Amniotic epithelial cell (primary cell): ENCODE measurements around a stretch of chr12.

DNA sequence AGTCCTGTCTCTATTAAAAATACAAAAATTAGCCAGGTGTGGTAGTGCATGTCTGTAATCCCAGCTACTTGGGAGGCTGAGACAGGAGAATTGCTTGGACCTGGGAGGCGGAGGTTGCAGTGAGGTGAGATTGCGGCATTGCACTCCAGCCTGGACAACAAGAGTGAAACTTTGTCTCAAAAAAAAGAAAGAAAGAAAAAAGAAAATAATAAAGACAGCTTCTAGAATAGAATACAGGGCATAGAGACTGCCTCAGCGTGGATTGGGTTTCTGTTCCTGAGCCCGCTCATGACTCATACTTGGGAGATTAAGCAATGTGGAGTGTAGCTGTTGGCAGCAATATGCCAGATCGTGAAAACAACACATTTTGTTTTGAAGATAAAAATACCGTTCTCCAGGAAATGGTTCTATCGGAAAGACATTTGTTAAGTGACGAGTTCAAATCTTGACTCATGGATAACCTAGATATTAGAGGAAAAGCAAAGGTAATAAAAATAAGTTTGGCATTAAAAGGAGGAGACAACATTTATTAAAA is 67.2 kb downstream of the GLT1D1 start:
- RRBS = no CpG with 5 or more reads among the region's 8 CpGs

DNA sequence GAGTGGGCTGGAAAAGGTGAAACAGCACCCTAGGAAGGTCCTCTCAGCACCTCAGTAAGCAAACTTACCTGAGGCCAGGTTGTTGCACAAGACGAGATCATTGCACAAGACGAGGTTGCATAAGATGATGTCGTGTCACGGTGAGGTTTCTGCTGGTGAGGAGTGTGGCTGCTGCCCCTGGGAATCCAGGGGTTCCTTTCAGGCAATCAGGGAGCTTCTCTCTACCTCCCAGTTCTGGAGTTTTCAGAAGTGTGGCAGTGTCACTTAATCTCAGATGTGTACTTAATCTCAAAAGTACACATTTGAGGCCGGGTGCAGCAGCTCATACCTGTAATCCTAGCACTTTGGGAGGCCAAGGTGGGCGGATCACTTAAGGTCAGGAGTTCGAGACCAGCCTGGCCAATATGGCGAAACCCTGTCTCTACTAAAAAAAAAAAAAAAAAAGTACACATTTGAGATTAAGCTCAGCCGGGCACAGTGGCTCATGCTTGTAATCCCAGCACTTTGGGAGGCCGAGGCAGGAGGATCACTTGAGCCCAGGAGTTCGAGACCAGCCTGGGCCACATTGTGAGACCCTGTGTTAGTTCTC is 85.8 kb downstream of the GLT1D1 start:
- RRBS = no CpG with 5 or more reads among the region's 11 CpGs

DNA sequence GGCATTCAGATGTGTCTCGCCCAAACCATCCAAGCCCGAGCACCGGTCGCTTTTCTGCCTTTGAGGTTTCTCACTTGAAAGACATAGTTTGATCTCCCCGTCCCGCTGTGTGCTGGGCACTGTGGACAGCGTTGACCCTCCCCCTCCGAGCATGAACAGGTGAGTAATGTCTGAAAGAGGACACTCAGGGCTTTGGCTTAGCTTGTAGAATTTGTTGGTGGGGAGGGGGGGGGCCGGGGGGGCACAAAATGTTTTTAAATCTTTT is 123.8 kb downstream of the TMEM132D start:
- RRBS = no CpG with 5 or more reads among the region's 9 CpGs

DNA sequence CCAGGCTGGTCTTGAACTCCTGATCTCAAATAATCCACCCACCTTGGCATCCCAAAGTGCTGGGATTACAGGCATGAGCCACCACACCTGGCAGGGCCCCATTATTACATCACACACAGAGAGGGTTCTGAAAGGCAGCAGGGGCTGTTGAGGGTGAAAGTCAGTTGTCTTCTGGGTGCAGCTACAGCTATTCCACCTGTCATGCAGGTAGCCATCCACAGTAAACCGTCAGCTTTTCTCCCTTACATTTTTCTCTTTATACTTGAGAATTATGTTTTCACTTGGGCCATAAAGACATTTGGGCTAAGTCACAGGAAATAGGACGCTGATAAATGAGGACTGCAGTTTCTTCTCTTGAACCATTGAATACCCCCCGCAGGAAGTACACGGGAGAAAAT is 91.1 kb upstream of the FZD10 start:
- RRBS = no CpG with 5 or more reads among the region's 4 CpGs

DNA sequence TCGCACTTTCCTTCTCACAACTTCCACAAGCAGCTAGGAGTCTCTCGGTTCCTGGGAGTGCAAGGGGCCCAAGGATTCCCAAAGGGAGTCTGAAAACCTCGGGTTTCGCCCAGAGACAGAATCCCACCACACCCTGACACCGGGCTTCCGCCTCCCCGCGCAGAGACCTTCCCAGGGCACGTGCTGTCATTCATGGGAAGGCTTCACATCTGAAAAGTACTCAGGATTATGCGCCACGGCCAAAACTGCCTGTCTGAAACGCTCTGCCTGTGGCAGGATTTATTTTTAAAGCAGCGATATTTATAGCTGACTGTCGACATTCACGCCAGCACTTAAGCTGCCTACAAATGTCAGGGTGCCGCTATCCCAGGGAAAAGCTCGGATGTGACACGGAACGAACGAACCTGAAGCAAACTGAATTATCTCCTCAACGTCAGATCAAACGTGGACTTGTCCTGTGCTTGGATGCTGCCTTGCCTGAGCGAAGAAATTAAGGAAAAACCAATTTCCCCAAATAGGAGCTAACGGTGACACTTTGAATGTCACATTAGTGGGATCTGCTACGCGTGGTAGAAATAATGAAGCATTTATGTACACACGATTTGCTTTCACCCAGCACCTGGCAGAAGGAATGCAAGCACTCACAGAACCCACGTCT is 154.0 kb downstream of the PIWIL1 start:
- RRBS = no CpG with 5 or more reads among the region's 28 CpGs

GRCh38 chr12:130713252-130713698 is 2.8 kb downstream of the RIMBP2 start:
- RRBS = 26% methylated on average over 5 of the region's 8 CpGs

DNA sequence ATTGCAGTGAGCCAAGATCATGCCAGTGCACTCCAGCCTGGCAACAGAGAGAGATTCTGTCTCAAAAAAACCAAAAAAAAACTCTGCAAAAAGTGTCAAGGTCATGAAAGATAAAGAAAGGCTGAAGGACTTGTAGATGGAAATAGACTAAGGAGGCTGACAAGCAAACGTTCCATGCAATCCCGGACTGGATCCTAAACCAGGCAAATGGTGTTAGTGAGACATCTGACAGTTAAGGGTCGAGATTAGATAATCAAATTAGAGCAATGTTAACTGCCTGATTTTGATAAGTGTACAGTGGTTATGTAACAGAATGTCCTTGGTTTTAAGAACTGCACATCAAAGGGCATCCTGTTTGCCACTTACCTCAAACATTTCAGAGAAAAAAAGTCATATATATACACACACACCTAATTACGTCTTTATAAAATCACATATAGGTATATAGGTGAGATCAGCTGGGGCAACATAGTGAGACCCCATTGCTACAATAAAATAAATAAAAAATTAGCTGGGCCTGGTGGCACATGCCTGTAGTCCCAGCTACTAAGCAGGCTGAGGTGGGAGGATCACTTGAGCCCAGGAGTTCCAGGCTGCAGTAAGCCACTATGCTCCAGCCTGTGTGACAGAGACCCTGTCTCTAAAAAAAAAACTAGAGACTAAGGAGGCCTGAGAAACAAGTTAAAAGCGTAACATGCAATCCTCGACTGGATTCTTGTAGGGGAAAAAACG is 3.3 kb upstream of the RAN start:
- RRBS = no CpG with 5 or more reads among the region's 7 CpGs

GRCh38 chr12:130874315-130874690 is 2.4 kb downstream of the RAN start:
- RRBS = no CpG with 5 or more reads among the region's 3 CpGs

- RRBS = no CpG with 5 or more reads among the region's 23 CpGs
These were observed 7.3 kb downstream of the RAN start for GRCh38 chr12:130878878-130879826.

DNA sequence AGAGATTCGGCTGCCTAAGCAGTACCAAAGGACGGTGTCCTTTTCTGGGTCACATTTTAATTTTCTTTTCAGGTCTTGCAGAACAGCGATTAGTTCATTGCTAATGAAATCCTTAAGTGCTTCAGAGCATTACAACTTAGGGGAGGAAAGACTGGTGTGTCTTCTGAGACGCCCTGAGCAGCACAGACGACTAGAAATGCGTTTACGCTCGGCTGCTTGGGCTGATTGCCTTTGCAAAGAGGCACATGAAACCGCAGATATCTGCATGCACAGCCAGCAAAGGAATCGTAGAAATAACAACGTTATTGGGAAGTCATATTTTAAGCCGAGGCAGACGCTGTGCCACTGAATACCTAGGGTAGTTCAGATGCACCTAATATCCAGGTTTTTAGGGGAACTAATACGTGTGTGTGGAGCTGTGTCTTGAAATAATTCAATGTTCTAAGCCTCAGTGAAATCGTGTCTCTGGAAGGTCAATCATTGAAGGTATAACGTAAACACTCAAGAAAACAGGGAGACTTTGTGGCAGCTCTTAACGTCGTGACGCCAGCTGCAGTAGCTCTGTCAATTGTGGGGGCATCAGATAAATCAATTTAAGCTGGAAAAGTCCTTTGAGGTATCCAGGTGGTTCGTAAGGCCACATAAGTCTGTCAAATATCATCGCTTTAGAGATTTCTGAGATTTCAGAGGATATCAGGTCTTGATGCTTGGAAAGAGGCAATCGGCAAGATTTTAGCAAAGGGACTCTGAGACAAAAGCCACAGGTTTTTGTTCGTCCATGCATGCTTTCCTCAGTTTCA is 36.9 kb upstream of the ADGRD1 start:
- RRBS = no CpG with 5 or more reads among the region's 23 CpGs

- RRBS = no CpG with 5 or more reads among the region's 28 CpGs
These were observed 28.7 kb upstream of the ADGRD1 start for GRCh38 chr12:130924805-130925579.

DNA sequence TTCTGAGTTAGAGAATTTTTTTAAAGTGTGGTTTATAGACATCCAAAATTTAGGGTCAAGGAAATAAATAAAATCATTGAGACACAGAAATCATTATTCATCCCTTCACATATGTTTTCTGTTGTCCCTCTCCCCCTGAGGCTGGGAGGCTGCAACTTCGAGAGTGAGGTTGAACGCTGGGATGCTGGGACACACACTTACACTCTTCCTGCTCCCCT is 21.5 kb upstream of the ADGRD1 start:
- RRBS = no CpG with 5 or more reads among the region's 2 CpGs

DNA sequence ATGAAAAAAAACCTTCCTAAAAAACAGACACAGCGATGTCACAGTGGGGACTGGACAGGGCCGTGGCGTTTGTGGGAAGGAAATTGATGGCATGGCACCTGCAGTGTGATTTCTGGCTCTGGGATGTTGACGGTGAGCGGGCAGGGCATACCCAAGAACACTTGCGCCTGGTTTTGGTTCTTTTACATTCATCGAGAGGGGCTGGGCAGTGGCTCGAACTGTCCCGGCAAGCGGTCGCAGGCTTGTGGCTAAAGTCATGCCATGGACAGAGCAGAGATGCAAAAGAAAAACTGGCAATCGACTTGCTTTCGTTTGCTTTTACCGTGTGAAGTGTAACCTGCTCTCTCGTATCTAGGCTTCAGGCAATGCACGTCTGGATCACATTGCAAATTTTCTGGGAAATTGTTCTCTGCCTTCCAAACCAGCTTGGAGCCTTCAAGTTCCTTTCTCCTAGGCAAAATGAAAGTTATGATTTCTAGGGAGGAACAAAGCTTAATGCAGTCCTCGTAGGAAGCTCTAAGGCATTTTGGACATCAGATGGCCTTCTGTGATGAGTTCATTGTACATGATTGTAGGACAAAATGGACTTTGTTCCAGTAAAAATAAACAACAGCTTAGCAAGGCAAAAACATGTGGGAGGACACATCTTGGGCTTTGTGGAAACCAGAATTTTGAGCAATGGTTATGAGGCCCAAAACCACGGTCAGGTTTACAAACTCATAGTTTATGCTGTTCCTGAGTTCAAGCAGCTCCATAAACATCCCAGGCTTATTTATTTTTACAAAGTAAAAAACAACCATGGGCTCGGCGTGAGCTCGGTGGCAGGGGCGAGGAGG is 18.3 kb downstream of the ADGRD1 start:
- RRBS = no CpG with 5 or more reads among the region's 22 CpGs

GRCh38 chr12:130989978-130990482 is 36.3 kb downstream of the ADGRD1 start:
- RRBS = no CpG with 5 or more reads among the region's 9 CpGs

DNA sequence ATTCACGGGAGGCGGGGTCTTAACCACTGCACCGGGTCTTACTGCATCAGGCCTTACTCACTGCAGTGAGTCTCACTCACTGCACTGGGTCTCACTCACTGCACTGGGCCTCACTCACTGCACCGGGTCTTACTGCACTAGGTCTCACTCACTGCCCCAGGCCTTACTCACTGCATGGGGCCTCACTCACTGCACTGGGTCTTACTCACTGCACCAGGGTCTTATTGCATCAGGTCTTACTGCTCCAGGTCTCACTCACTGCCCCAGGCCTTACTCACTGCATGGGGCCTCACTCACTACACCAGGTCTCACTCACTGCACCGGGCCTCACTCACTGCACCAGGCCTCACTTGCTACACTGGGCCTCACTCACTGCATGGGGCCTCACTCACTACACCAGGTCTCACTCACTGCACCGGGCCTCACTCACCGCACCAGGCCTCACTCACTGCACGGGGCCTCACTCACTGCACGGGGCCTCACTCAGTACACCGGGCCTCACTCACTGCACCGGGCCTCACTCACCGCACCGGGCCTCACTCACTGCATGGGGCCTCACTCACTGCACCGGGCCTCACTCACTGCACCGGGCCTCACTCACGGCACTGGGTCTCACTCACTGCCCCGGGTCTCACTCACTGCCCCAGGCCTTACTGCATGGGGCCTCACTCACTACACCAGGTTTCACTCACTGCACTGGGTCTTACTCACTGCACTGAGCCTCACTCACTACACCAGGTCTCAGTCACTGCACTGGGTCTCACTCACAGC is 82.7 kb downstream of the ADGRD1 start:
- RRBS = 92% methylated on average over 3 of the region's 17 CpGs

GRCh38 chr12:131607826-131608292 is 103.0 kb upstream of the SFSWAP start:
- RRBS = no CpG with 5 or more reads among the region's 8 CpGs

DNA sequence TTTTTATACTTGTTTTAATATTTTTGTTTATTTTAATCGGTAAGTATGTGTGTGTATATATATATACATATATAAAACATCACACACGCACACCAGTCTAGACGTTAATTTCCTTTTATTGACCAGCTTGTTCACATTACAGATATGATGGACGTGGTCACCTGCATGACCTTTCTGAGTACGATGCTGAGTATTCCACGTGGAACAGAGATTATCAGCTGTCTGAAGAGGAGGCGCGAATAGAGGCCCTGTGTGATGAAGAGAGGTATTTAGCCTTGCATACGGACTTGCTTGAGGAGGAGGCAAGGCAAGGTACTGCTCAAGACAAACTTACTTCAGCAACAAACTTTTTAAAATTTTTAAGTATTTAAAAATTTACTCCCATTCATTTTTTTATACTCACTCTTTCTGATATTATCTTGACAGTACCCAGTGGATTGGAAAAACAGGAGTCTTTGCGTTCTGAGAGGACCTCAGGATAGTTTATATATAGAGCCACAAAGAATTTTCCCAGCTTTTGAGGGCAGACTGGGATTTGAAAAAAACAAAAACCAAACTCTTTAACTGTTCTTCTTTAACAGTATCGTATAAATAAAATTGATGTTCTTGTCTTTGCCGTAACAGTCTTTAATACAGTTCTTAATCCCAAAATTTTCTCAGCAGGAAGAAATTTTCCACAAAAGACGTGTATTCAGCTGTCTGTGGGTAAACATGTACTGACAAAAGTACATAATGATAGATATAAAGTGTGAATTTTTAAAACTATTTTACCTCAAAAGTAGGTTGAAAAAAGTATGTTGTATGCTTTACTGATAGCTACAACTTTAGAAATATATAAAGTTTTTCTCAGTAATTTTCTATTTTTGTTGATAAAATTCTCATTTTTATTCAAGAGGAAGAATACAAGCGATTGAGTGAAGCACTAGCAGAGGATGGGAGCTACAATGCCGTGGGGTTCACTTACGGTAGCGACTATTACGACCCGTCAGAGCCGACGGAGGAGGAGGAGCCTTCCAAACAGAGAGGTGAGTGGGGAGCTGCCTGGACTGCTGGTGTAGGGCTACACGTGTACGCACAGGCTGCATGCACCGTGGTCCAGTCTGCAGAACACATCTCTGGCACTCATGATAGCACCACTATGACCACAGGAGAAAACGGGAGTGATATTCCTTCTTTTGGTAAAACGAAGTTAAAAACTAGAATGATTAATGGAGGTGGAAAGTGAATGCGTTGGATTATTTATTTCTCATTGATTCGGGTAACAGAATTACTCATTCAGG is 3.5 kb downstream of the SFSWAP start:
- RRBS = no CpG with 5 or more reads among the region's 28 CpGs

- RRBS = no CpG with 5 or more reads among the region's 3 CpGs
These were observed 25.3 kb downstream of the SFSWAP start for GRCh38 chr12:131736179-131736562.

DNA sequence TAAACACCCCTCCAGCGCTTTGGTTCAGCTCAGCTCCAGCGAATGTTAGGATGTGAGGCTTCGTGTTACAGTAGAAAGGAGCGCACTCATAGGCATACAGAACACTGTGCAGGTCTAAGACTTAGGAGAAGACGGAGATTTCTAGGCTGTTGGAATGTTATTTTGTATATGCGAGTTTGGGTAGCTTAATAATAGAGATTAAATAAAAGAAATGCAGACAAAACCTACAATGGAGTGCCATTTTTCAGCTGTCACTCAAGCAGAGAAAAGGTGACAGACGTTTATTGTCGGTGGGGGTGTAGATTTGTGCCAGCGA is 25.7 kb downstream of the SFSWAP start:
- RRBS = no CpG with 5 or more reads among the region's 9 CpGs

DNA sequence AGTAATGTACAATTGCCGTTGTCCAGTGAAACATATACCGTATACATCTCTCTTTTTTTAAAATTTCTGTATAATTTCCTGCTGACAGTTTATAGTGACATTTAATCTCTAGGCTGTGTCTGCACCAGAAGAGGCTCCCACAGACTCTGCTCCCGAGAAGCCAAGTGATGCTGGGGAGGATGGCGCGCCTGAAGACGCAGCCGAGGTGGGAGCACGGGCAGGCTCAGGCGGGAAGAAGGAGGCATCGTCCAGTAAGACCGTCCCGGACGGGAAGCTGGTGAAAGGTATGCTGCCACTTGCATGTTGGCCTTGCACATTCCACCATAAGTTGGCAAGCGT is 45.4 kb downstream of the SFSWAP start:
- RRBS = no CpG with 5 or more reads among the region's 14 CpGs